ENCODE results near the gene CBX7.

GRCh38 chr22:38213783-38214129 lies 12.0 kb downstream of the MAFF start:
- PRO-cap, result no peak

DNA sequence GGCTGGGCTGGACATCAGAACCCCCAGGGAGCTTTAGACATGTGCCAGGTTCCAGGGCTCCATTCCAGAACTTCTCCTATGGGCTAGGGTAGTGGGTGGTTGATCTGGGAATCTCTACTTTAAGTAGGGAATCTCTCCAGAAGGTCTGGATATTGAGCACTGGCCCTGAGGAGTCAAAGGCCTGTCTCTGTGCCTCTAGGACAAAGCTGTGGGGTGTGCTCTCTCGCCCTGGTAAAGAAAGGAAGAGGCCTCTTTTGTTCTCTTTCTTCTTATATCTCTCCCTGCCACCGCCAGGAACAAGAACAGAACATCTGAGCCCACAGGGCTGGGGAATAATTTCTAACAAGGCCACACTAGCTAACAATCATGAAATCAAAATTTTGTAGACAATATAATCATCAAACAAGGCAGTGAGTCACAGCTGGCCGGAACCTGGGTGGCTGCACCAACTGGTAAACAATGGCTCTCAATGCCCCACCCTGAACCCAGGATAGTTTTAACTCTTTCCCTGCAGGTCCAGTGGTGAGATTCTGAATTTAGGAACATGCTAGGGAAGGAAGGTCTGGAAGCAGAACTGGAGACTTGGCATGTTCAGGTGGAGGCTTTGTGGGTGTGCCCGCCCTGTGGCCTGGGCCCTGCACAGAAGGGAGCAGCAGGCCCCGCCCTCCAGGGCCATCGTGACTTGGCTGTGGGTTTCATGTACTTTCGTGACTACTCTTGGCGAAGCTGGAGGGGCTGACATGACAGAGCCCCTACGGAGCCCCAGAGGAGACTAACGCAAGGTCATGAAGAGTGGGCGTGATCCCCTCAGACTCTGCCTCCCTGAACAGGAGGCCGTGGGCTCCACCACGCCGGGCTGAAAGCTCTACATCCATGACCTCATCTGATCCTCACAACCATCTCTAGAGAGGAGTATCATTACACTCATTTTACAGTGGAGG lies 27.0 kb downstream of the MAFF start:
- PRO-cap, result unidirectional peak, minus-strand start at position 366 of the sequence; bidirectional peak, plus-strand start at position 718 of the sequence, minus-strand start at position 604 of the sequence

GRCh38 chr22:38258706-38259406 lies 14.0 kb downstream of the TMEM184B start:
- PRO-cap, result no peak

GRCh38 chr22:38260767-38261456 lies 11.9 kb downstream of the TMEM184B start:
- PRO-cap, result no peak

- PRO-cap, result no peak
These were observed 17.3 kb downstream of the CSNK1E start for GRCh38 chr22:38299826-38300353.

- PRO-cap, result no peak
These were observed 6.0 kb downstream of the CSNK1E start for GRCh38 chr22:38311215-38311654.

GRCh38 chr22:38315655-38316086 lies 1.6 kb downstream of the CSNK1E start:
- PRO-cap, result no peak

DNA sequence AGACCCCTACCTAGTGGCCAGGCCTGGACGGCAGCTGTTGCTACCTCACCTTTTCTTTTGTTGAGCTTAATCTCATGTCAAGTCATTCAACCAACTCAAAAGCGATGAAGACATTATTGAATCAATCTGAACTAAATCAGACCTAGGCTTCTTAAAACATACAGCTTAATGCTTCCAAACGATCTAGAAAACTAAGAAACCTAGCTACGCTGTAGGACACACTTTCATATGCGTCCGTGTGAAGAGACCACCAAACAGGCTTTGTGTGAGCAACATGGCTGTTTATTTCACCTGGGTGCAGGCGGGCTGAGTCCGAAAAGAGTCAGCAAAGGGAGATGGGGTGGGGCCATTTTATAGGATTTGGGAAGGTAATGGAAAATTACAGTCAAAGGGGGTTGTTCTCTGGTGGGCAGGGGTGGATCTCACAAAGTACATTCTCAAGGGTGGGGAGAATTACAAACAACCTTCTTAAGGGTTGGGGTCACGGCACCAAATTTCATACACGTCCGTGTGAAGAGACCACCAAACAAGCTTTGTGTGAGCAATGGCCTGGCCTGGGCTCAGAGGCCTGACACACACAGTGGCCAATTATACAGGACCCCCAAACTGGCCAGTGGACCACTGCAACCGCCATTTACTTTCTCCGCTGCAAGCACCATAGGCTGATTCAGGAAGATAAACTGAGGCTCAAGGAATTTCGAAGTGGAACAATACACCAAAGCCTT lies 58.5 kb downstream of the KCNJ4 start:
- PRO-cap, result unidirectional peak, plus-strand start at position 462 of the sequence

- PRO-cap, result no peak
These were observed 30.9 kb downstream of the KCNJ4 start for GRCh38 chr22:38423840-38424669.

- PRO-cap, result no peak
These were observed 14.8 kb downstream of the KDELR3 start for GRCh38 chr22:38482595-38483180.

- PRO-cap, result no peak
These were observed 11.5 kb downstream of the DDX17 start for GRCh38 chr22:38494454-38495141.

DNA sequence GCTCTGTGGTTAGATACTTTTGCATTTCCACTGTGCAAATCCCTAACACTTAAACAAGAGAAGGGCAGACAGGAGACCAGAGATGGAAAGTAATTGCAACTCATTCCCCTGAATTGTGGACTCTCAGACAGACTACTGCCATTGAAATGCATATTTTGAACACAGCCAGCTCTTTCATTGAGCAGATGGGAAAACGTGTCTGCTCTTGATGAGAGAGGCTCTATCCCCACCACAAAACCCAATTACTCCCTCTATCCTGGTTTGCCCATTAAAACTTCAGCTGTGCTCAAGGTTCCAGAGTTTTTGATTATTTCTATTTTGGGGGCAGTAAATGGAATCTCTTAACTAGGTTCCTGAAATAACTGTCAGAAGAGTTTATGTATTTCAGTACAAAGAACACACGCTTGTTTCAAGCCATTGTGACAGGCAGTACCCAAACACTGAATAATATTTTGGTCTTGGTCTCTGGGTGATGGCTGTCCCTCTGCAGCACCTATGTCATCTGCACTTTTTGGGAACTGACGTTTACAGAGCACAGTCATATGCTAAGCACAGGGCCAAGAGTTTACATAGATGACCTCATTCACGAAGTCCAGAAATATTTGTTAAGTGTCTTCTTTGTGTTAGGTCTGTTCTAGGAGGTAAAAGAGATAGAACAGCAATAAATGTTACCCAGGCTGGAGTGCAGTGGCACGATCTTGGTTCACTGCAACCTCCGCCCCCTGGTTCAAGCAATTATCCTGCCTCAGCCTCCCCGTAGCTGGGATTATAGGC lies 41.6 kb downstream of the FAM227A start:
- PRO-cap, result no peak

GRCh38 chr22:38861343-38862611 lies 10.2 kb downstream of the CBX6 start:
- PRO-cap, result no peak

DNA sequence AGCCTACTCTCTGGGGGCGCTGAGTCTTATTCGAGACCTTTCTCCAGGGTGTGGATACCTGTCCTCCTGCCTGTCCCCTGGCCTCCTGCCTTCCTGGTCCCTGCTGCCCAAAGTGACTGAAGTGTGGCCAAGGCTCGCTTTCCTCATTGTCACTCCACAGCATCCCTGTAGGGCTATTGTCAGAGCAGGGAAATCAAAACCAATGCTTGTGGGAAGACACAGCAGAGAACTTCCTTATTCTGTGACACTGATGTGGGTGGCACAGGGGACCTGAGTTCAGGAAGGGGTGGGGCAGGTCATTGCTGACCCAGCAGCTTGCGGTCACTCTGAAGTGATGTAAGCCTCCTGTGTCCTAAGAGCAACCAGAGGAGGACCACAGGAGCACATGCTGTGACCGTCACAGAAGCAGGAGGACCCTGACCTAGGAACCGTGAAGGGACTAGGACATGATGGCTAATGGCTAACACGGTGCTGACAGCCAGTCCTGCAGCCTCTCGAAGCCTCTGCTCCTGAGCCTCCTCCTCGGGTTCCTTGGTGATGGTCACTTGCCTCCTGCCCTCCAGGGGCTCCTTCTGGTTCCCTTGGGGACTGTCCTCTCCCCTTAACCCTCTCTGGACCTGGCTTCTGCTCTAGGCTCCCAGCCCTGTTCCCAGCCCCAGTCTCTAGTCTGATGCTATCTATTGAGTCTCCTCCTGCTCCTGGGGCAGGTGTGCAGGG lies 10.4 kb downstream of the APOBEC3A start:
- PRO-cap, result no peak

GRCh38 chr22:38980748-38981168 lies 1.4 kb upstream of the APOBEC3B start:
- PRO-cap, result no peak

DNA sequence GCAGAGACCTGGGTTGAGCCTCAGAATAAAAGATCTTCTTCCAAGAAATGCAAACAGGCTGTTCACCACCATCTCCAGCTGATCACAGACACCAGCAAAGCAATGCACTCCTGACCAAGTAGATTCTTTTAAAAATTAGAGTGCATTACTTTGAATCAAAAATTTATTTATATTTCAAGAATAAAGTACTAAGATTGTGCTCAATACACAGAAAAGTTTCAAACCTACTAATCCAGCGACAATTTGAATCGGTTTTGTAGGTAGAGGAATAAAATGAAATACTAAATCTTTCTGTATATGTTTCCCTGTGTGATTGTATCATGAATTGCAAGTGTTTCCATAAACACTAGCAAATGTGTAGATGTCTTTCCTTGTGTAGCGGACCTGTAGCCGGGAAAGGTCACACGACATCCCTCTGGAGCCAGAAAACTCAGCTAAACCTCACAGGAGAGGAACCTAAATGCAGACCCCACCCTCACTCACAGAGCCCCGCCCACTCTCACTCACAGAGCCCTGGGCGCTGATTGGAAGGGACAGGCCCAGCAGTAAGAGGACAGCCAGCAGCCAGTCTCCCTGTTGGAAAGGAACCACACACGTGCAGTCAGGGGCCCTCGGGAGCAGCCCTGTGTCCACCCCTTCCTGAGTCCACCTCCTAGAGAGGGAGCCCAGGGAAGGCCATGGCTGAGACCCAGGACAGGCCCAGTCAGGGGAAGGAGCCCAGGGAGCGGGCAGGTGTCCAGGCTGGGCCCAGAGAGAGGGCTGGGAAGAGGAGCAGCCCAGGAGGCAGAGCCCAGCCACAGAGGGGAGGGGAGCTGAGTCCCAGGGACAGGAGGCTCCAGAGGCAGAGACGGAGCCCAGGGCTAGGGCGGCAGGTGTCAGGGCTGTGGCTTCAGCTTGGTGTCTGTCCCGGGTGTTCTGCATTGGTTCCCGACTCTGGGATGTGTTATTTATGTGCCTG lies 9.3 kb upstream of the APOBEC3H start:
- PRO-cap, result no peak

DNA sequence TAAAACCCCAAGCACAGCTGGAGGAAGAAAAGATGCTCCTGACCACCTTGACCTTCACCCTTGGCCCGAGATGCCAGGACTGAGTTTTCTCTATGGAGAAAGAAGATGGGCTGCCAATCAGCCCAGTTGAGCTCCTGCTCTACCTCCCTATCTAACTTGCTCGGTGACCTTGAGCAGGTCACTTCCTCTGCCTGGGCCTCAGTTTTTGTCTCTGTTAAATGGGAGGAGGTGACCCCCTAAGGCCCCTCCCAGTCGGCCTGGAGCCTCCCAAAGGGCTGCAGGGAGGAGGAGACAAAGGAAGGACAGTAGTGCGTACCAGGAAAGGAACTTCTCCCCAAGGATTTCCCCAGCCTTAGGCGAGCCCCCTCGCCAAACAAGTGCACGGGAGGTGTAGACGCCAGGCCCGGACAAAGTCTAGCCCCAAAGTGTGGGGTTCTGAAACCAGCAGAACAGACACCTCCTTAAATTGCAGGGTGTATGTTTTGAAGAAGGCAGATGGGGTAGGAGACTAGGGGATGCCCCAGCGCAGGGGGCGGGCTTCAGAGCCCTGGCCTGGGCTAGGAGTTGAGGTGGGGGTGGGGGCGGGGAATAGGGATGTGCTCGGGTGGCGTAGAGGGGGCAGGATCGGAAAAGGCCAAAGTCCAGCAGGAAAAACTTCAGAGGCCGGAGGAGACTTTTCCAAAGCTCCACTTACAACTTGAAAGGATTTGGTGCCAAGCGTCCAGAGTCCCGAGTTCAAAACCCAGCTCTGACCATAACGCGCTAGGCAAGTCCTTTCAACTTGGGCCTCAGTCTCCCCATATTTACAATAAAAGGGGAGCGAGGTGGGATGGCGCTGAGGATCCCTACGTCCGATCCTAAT lies 971 bp downstream of the CBX7 start:
- PRO-cap, result unidirectional peak, plus-strand start at position 308 of the sequence; unidirectional peak, plus-strand start at position 637 of the sequence

- PRO-cap, result bidirectional peak, plus-strand start at chr22:39152954, minus-strand start at chr22:39152578
These were observed at the start of gene CBX7 for GRCh38 chr22:39152140-39153319. Gene CBX7, minus strand, starts transcription at chr22:39152680.

GRCh38 chr22:39184951-39185810 lies 32.7 kb upstream of the CBX7 start:
- PRO-cap, result no peak

GRCh38 chr22:39212684-39213342 lies 32.0 kb downstream of the PDGFB start:
- PRO-cap, result no peak

All from rectum (tissue), 1 donor.